ENCODE measurements around a stretch of chr17.

- PRO-cap, result no peak
Observed at GRCh38 chr17:39716828-39717465, 13.4 kb downstream of the MIEN1 start.

GRCh38 chr17:39719333-39720097 is 10.8 kb downstream of the MIEN1 start:
- PRO-cap, result no peak

DNA sequence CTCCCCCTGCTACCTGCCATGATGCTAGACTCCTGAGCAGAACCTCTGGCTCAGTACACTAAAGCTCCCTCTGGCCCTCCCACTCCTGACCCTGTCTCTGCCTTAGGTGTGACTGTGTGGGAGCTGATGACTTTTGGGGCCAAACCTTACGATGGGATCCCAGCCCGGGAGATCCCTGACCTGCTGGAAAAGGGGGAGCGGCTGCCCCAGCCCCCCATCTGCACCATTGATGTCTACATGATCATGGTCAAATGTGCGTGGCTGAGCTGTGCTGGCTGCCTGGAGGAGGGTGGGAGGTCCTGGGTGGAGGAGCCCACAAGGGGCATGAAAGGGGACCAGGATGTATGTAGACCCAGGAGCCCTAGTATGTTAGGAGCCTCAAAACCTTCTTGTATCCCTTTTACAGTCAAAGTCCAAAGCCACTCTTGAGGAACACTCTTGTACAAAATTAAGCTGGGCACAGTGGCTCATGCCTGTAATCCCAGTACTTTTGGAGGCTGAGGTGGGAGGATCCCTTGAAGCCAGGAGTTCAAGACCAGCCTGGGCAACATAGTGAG is 4.7 kb downstream of the MIEN1 start:
- PRO-cap, result no peak

- PRO-cap, result no peak
Observed at GRCh38 chr17:39726484-39727325, 3.6 kb downstream of the MIEN1 start.

DNA sequence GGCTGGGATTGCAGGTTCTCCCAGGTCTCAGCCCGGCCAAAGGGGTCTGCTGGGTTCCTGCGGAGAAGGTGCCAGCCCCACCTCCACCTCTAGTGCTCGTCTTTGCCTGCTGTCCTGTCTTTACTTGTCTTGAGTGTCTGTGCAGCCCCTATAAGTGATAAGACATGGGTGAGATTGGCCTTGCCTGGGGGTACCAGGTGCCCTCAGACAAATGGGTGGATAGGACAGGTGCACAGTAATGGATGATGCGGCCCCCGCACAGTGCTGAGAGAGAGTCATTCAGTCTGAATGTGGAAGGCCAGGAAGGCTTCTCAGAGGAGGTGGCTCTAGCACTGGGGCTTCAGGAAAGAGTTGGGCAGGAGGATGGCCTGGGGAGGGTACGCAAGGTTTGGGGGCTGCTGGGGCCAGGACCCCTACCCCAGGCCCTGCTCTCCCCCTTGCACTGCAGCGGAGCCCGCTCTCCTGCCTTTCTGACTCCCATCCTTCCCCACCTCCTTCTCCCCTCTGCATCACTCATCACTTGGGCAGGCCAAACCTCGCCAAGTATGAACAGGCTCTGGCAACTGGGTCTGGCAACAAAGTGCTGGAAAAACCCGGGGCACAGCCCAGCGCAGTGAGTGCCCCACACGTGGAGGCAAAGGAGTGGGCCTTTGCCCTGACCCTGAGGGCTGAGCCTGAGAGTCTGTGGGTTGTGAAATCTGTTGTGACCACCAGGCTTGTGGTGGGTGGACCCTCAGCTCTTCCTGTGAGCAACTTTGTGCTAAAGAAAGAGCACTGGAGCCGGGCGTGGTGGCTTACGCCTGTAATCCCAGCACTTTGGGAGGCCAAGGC is 3.4 kb downstream of the GRB7 start:
- PRO-cap, result no peak

DNA sequence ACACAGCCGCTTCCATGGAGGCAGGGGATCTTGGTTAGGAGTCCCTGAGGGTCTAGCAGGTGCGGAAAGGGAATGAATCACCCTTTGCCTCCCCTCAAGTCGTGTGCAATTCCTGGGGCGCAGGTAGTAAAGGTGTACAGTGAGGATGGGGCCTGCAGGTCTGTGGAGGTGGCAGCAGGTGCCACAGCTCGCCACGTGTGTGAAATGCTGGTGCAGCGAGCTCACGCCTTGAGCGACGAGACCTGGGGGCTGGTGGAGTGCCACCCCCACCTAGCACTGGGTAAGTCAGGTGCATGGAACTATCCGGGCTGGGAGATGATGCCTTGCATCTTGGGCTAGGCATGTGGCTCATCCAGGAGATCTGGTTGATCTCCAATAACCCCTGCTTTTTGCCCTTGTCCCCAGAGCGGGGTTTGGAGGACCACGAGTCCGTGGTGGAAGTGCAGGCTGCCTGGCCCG is 5.1 kb downstream of the GRB7 start:
- PRO-cap, result no peak

- PRO-cap, result no peak
Observed at GRCh38 chr17:39794706-39795160, 57.0 kb downstream of the GRB7 start.

DNA sequence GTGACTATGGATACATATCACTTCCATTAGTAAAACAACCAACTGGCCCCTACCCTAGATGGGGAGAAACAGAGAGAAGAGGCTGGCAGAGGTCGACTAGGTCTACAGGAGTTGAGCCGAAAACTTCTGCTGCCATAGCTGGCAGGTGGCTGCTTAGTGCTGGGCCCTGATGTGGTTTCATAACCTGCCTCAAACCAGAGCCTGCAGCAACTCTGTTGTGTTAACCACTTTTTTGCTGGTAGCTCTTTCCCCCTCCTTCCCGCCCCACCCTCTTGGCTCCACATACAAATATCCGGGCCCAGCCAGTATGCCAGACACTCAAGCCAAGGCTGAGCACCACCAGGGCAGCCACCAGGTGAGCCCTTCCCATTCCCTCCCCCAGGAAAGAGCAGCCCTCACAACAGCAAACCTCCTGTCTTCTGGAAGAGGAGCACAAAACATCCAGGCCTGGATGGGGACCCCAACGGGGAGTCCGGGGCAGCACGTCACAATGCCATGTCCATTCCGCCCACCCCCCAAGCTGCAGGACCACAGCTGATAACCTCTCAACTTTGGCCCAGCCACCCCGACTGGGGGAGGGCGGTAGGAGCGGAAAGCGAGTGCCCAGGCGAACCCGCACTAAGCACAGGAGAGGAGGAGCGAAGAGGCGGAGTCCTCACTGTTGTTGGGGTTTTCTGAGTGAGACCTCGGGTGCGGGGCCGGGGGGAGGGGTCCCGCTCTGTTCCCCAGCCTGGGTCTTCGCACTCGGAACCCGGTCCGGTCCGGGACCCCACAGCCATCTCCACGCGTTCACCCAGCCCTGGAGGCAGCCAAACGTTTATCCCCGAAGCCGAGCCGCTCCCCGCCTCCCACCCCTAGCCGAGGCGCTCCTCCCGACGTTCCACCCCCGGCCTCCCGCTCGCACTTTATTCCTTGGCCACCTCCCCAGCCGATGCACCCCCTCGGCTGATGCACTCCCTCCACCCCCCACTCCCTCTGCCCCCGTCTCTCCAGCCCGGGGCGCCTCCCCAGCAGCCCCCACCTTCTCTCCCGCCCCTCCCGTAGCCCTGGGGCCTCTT is 664 bp downstream of the ORMDL3 start:
- PRO-cap, result unidirectional peak, plus-strand start at position 621 of the sequence

DNA sequence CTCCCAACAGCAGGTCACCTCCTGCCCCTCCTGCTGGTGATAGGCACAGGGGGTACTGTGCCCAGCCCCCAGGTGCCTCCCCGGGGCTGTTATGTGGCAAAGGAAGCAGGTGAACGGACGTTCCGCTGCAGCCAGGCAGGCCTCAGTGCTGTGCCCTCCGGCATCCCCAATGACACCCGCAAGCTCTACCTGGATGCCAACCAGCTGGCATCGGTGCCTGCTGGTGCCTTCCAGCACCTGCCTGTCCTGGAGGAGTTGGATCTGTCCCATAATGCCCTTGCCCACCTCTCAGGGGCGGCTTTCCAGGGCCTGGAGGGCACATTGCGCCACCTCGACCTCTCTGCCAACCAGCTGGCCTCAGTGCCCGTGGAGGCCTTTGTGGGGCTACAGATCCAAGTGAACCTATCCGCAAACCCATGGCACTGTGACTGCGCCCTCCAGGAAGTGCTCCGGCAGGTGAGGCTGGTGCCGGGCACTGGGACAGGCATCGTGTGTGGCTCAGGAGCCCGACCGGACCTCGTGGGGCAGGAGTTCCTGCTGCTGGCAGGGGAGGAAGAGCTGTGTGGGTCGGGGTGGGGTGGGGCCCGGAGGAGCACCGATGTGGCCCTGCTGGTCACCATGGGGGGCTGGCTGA is 16.6 kb downstream of the LRRC3C start:
- PRO-cap, result no peak

- PRO-cap, result no peak
Observed at GRCh38 chr17:39964033-39964240, 1.1 kb downstream of the GSDMA start.

DNA sequence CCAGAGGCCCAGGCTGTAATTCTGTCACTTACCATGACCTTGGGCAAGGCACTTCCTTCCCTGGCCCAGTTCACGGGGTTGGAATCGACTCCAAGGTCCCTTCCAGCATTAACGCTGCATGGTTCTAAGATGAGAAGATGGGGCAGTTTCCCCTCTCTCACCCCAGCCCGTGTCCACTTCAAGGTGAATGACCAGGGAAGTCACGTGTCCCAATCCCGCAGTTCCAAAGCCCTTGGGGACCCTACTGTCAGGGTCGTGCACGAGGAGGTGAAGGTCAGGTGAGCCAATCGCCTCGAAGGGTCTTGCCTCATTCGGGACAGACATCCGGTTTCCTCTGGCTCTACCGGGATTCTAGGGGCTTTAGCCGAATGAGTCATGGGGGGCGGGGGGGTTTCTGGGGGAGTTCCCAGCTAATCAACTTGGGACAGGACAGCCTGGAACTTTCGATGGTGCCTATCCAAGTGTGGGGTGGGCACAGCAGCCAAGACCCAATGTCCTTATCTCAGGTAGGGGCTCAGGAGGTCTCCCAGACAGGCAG is 778 bp upstream of the CSF3 start:
- PRO-cap, result no peak

- PRO-cap, result no peak
Observed at GRCh38 chr17:40063597-40063894, 781 bp downstream of the THRA start.

DNA sequence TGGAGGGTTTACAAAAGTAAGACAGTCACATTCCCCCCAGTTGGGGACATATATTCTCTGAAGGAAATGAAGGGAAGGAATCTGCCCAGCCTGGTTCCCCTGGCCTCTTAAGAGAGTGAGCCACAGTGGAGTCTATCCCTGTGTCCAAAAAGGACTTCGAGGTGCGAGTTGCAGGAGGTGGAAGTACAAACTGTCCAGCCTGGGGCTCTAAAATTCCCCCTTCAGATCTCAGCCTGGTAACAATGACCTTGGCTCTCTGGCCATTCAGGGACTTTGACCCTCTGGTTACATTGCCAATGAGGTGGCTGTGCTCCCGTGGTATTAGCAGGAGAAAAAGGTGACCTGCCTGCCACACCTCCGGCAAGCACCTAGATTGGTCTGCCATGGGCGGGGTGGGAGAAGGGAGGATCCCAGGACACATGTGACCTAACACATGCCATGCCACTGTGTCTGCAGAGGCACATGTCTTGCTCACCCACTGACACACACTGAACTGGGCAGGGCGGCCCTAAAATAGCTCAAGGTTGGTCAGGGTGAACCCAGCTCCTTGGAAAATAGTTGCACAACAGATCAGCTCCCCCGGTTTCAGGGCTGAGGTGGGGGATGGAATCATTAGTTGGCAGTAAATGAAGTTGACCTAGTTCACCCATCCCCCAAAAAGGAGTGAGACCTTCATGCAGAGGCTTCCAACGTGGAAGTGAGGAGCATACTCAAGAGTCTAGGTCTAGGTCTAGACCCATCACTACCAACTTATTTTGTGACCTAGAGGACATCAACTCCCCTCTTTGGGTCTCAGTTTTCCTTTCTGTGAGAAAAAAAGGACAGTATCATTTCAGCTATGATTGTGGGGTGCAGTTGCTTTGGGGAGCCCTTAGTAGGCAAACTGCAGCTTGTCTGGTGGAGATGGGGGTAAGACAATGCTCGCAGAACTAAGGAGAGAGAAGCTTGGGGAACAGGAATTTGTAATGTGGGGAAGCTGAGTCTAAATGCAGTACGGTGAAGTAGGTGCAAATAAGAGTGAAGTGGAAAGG is 2.2 kb downstream of the NR1D1 start:
- PRO-cap, result no peak

- PRO-cap, result no peak
Observed at GRCh38 chr17:40099675-40100009, 747 bp downstream of the NR1D1 start.

- PRO-cap, result unidirectional peak, plus-strand start at chr17:40104651
Observed at GRCh38 chr17:40104351-40105317, 4.2 kb upstream of the NR1D1 start.

DNA sequence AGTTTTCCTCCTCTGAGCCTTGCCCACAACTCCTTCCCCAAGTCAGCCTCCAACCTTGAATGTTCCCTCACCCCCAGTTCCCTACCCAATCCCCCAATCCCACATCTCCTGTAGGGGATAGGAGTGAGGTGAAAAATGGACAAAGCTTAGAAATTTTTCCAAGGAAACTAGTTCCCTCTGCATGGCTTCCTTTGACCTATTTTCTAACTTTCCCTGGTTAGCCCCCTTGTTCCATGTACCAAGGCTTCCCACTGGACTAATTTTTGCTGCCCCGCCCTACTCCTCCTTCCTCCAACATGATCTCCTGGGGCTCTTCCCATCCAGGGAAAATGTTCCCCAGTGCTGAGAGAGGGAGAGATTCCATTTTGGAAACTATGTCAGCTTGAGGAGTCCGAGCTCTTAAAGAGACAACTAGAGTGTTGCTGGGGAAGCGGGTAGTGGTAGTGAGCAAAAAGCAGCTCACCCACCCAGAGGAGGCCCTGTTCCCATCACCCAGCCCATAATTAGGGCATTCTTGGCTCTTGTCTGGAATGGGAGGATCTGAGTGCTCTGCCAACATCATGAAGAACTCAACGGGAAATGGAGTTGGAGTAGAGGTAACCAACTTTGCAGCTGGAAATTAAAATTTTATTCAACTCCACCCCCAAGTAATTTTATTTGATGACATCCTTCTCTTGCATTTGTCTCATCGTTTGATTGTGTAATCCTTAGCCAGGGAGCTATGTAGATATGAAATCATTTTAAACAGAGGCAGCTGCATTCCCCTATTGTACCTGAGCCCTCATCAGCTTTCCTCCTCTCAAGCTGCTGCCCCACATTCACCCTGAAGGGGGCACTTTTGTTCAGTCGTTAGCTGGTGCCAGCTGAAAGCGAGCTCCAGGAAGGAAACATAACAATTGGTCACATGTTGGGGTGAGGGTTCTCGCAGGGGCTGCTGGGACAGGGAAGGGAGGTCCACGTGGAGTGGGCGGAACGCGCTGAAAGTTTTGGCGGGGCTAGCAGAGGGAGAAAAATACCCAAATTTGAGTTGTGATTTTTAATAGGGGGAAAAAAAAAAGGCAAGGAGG is 9.0 kb upstream of the MSL1 start:
- PRO-cap, result bidirectional peak, plus-strand start outside the sequence, minus-strand start at position 814 of the sequence

- PRO-cap, result no peak
Observed at GRCh38 chr17:40122918-40123592, 1.3 kb downstream of the MSL1 start.

DNA sequence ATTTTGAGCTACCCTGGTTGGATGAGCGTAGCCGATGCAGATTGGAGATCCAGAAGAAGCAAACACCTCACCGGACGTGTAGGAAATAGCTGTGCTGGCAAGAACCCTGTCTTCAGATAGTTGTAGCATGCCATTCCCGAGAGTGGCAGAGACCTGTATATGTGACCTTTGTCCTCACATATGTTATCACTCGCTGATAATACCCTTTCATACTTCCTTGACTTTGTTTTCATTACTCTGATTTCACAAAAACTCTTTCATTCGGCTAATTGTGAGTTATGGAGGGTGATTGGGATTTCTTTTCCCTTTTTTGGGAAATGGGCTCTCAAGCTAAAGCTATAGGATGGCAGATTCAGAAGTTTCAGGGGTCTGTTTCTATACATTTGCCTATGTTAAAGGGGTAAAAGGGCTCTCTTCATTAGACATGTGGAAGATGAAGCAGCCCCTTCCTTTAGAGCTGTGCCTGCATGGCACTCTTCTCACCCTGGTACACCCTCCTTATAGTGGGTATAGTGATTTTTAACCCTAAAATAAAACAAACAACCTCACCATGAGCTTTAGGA is 6.0 kb upstream of the CASC3 start:
- PRO-cap, result no peak

- PRO-cap, result no peak
Observed at GRCh38 chr17:40178430-40178698, 1.1 kb downstream of the RAPGEFL1 start.

DNA sequence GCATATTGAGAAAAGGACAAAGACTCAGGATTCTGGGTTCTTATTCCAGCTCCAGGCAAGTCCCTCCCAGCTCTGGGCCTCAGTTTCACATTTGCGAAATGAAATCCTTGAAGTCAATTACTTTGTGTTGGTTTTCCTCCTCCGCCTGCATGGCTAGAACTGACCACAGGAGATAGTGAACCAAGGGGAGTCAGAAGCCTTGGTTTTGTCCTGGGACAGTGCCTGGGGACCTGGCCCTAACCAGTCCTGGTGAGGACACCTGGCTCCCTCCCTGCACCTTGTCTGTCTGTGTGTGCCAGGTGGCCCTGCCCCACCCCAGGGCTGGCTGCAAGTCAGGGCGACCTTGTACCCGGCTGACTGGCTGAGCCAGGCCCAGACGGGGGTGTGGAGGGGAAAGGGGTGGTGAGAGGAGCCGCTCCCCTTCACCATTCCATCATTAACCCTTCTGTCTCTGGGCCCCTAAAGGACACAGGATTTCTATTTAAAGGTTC is 3.4 kb downstream of the RAPGEFL1 start:
- PRO-cap, result no peak

All from paraaortic lymph node (tissue), 1 donor.